H7 (cell line): ENCODE results near the gene PFKP.

GRCh38 chr10:182409-183086, 47.3 kb downstream of the ZMYND11 start:
- RAMPAGE, long total RNA: no peak

GRCh38 chr10:246272-247108, 111.2 kb downstream of the ZMYND11 start:
- RAMPAGE, long total RNA: no peak

- RAMPAGE, long total RNA: no peak
These were observed 176.6 kb downstream of the ZMYND11 start for GRCh38 chr10:311745-312432.

- RAMPAGE, long total RNA: no peak
These were observed 234.8 kb downstream of the ZMYND11 start for GRCh38 chr10:370179-370385.

- RAMPAGE, long total RNA: no peak
These were observed 218.9 kb downstream of the DIP2C start for GRCh38 chr10:470275-471256.

DNA sequence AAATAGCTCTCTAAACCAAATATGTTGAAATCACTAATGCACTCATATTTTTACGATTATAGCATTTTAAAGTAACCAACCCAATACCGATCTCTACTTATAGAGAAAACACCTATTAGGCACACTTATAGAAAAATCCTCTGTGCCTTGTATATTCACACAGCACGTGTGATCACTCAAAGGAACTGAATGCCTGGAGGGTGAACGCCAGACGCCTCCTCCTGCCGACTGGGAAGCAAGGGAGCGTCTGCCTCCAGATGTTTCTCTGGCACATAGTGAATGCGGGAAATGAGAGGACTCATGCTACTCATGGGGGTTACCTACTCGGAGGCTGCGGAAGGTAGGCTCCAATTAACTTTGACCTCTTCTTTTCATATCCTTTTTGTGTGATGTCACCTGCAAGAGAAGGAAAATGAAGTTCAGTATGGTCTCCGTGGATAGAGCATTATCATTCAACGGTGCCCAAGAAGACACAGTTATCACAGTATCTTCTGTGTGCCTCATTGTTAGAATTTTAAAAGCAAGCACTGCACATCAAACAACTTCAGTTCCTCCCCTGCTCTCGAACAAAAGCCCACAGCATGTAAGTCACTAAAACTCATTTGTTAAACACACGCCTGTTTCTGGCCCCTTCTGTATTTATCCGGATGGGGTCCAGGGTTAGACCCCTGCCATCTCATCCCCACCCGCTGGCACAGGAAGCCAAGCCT, 203.2 kb downstream of the DIP2C start:
- RAMPAGE, long total RNA: no peak

DNA sequence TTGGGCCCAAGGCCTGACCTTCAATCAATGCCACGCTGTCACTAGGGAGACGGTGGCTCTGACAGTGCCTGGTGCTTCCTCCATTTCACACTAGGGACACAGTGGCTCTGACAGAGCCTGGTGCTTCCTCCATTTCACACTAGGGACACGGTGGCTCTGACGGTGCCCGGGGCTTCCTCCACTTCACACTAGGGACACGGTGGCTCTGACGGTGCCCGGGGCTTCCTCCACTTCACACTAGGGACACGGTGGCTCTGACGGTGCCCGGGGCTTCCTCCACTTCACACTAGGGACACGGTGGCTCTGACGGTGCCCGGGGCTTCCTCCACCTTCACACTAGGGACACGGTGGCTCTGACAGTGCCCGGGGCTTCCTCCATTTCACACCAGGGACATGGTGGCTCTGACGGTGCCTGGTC, 200.0 kb downstream of the DIP2C start:
- RAMPAGE, long total RNA: no peak

DNA sequence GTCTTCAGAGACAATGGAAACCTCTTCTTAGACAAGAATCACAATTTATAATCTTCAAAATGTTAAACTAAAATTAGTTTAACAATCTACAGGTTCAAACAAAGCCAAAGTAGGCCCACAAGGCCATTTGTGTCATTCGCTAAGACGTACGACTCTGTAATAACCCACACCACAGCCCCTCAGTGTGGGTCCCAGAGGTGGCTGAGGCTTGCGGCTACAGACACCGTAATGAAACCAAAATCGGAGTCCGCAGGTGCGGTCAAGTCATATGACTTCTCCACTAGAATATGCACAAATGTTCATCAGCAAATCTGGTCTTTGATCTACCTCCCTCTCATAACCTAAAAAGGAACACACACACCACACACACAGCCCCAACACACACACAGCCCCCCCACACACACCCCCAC, 81.7 kb downstream of the DIP2C start:
- RAMPAGE, long total RNA: no peak

DNA sequence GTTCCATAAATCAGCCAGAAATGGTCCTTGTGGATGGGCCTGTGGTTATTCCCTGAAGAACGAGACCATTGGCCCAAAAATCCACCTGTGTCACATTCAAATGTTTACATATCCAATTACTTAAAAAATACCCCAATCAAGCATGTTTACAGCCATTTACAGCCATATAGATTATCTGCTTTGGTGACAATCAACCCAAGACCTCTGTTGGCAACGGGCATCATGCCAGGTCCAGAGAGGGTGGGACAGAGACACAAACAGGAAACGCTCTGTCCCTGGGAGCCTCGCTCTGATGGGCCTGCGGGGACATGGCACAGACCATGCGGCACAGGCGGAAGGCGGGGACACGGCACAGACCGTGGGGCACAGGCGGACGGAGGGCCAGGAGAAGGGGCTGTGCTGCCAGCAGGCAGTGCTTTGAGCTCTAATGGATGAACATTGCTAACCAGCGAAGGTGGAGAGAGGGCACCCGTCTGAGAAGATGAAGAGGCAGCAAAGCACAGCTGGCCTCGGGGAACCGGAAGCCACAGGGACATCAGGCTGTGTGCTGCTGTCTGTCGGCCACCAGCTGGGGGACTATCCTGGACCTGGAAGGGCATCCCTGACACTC, 61.1 kb downstream of the DIP2C start:
- RAMPAGE, long total RNA: no peak

DNA sequence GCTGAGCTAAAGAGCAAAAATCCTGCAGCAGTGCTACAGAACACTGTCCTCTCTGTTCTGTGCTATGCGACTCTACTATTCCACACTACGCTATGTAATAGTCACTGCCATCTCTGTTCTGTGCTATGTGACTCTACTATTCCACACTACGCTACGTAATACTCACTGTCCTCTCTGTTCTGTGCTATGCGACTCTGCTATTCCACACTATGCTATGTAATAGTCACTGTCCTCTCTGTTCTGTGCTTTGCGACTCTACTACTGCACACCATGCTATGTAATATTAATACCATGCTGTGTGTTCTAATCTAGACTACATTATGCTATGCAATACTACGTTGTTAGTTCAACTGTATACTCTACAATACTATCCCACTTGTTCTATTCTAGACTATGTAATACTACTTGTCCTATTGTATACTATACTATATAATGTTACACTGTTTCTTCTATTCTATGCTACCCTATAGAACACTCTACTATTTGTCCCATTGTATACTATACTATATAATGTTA, 34.1 kb downstream of the DIP2C start:
- RAMPAGE, long total RNA: no peak

- RAMPAGE, long total RNA: no peak
These were observed 20.0 kb downstream of the LARP4B start for GRCh38 chr10:911274-912040.

- RAMPAGE, long total RNA: no peak
These were observed 4.2 kb upstream of the GTPBP4 start for GRCh38 chr10:983795-984693.

DNA sequence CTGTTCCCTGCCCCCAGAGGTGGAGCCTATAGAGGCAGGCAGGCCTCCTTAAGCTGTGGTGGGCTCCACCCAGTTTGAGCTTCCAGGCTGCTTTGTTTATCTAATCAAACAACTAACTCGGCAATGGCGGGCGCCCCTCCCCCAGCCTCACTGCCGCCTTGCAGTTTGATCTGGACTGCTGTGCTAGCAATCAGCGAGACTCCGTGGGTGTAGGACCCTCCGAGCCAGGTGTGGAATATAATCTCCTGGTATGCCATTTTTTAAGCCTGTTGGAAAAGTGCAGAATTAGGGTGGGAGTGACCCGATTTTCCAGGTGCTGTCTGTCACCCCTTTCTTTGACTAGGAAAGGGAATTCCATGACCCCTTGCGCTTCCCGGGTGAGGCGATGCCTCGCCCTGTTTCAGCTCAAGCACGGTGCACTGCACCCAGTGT, 170.8 kb downstream of the WDR37 start:
- RAMPAGE, long total RNA: no peak

- RAMPAGE, long total RNA: no peak
These were observed 271.7 kb downstream of the ADARB2 start for GRCh38 chr10:1465284-1466295.

DNA sequence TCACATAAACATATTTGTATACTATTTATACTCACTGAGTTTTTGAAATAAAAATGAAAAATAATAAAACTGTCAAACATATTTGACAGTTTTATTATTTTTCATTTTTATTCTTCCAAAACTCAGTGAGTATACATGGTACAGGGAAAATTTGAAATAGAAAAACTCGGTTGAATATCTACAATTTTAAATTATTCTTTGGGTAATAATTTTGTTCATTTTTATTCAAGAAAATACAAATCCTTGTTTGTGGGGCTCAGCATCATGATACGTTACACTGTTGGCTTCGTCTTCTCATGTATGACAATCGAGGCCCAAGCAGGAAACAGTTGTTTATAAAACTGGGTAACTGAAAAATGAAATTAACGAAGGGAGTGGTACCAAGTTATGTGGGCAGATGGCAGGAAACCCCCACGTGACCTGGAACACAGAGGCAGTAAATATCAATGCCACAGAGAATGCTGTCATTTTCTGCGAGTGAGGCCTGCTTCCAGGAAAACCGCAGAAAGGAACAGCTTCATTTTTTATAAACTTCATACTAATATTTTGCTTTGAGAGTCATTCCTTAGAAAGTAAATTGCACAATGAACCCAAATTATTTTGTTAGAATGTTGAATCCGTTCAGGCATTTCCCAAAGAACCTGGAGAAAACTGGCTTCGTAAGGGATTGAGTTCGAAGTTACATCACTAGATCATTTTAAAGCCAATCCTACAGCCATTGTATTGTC, 201.0 kb upstream of the ADARB2 start:
- RAMPAGE, long total RNA: no peak

DNA sequence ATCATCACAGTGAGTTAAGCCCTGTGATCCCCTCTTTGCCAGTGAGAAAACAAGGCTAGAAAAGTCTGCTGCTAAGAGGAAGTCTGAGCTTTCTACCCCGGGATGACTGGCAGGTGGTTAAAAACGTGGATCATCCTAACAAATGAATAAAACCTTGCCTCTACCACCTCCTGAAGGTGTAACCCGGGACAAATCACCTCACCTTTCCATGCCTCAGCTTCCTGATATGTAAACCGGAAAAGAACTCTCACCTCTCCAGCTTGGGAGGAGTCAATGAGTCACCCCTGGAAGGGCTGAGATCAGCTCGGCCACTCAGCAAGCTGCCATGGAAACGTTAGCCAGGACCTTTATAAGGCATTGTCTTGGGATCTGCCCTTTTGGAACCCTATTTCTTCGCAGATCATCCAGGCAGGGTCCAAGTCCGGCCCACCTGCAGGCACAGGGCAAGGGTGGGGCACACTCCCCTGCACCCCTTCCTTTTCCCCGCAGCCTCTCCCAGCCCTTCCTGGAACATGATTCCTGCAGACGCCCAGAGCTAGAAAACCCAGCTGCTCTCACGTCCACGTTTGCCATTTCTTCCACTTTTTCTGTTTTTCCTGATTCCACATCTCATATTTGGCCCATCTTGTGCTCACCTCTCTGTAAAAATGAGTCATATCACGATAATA, 81.6 kb upstream of the PFKP start:
- RAMPAGE, long total RNA: no peak

GRCh38 chr10:3066685-3067749, at the start of gene PFKP:
TSS of gene PFKP (plus strand) at chr10:3067548.
- RAMPAGE, long total RNA: no peak

DNA sequence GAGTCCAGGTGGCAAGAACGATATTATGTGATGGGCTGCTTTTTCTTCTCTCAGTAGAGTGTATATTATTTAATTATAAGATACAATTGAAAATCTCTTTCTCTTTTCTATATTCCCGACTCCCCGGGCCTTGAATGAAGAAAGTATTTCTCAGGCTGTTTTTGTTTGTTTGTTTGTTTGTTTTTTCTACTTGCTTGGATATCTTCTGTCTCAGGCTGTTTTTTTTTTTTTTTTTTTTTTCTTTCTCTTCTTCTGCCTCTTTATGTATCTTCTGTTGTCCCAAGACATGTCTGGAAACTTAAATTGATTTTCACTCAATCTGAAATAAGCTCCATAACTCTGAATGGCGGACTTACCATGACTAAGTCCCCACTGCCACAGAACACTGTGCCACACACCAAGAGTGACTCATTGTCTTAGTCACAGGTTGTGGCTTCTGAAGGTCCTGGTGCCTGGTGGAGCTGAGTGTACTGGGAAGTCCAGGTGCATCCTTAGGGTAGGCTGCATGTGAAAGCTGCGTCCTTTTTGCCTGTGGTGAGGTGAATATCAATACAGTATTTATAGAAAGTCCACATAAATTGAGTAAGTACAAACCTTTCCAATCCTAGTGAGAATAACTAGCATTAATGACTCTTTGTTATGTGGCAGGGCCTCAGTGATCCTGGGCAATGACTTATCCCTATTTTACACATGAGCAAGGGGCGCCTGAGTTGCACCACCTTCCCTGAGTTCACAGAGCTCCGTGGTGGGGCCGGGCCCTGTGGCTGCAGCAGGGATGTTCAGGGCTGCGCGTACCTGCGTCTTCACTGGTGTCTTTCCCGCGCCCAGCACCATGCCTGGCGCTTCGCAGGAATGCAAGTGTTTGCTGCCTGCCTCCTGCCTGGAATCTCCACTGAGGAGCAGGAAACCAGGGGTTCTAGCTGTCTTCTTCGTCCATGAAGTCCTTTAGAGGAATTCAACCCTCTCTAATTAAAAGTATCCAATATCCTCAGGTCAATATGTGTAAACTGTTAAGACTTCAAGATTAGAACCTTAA, 4.2 kb downstream of the PFKP start:
- RAMPAGE, long total RNA: no peak

GRCh38 chr10:3094964-3096041, 28.0 kb downstream of the PFKP start:
- RAMPAGE, long total RNA: no peak

DNA sequence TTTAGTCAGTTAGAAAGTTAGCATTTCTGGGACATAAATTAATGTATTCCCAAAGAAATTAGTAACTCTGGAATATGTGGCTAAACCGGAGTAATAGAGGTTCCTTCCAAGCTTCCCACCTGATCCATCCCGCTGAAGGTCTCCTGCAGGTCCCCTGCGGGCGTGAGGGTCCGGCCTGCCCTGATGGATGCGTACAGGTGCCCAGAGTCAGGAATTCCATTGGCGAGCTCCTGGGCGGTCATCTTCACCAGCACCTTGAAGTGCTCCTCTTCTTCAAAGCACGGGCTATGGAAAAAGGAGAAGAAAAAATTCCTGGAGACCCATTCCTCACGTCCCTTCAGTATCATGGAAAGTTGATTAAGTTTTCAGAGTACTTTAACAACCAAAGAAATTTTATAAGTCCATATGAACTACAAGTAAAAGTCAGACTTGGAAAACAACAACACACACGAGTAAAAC, 25.1 kb downstream of the PITRM1 start:
- RAMPAGE, long total RNA: no peak